ENCODE measurements around a stretch of chr6.

DNA sequence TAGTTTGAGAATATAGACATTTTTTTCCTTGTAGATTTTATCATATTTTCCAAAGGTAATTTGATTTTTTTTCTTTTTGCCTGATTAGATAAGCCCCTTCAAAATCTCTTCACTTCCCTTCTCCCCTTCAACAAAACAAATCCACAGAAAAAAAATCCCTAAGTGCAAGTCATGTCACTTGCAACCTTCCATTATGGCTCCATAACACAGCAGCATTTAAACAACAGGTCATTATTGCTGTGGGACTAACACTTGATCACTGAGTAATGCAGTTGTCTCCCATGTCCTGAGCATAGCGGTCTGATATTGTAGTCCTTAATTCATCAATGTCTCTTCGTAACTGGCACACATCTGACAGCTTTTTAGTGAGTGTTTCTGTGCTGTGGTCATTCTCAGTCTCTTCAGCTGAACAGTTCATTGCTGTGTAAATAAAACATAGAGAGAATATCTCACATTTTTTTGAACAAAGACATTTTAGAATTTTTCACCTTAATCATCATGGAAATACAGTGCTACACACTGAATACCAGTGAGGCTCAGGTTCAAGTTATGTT is 82.9 kb upstream of the PLN start:
- PRO-cap, result no peak
- RAMPAGE, long total RNA, result no peak
- RRBS, result no CpG with 5 or more reads among the region's 2 CpGs

DNA sequence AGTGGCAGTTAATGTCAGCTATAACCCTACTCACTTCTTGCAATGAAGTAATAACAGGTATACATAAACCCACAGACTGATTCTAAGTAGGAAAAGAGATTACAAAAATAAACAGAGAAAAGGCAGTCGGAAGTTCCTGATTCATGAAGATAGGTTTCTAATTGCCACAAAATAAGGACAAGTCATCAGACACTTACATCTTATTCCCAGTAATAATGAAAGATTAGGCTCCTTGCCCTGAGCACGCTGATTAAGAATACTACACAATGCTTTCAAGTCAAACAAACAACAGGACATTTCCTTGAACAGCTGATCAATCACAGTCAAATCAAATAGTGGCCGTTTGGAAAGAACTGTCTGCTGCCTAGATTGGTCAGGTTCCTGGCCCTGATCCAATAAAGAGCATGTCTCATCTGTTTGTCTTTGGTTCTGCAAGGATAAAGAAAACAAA is 79.2 kb upstream of the PLN start:
- PRO-cap, result no peak
- RAMPAGE, long total RNA, result no peak
- RRBS, result no CpG with 5 or more reads among the region's 3 CpGs

- PRO-cap, result no peak
- RAMPAGE, long total RNA, result no peak
- RRBS, result no CpG with 5 or more reads among the region's 5 CpGs
Measured at GRCh38 chr6:118506093-118506494, 42.0 kb upstream of the PLN start.

- PRO-cap, result no peak
- RAMPAGE, long total RNA, result no peak
- RRBS, result no CpG with 5 or more reads among the region's 2 CpGs
Measured at GRCh38 chr6:118507222-118508144, 40.6 kb upstream of the PLN start.

DNA sequence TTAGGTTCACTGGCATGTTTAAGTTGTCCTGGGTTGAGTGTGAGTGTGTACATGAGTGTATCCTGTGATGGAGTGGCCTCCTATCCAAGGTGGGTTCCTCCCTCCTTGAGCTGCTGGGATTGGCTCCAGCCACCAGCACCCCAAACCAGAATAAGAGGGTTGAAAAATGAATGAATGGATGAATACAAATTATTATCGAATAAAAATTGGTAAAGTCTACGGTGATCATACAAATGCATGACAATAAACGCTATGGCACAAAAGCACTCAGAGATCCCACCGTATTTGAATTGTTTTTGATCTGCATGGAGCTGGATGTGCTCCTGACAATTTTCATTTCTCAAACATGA is 9.4 kb downstream of the PLN start:
- PRO-cap, result no peak
- RAMPAGE, long total RNA, result no peak
- RRBS, result no CpG with 5 or more reads among the region's 4 CpGs

GRCh38 chr6:118650297-118651404 is 740 bp downstream of the CEP85L start:
- PRO-cap, result unidirectional peak, plus-strand start at chr6:118650572
- RAMPAGE, long total RNA, result no peak
- RRBS, result 2% methylated on average over 37 of the region's 107 CpGs

DNA sequence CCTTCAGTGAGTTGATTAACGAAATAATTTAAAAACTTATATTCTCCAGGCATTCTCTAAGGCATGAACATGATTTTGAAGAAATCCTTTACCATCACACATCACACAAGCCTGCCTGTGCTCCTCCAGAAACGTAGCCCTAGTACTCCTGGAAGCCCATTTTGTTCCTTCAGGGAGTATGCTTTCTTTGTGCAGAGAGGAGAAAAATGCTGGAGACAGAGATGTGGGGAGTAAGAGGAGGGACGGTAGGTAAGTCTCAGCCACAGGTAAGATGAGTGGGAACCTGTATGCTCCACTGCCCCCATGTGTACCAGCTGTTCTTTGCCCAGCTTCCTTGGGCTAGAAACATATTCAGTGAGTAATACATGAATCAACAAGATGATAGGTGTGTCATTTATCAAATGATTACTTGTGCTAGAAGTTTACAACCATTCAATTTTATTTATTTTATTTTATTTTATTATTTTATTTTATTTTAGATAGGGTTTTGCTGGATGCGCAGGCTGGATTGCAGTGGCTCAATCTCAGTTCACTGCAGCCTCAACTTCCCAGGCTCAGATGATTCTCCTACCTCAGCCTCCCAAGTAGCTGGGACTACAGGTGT is 13.6 kb upstream of the CEP85L start:
- PRO-cap, result no peak
- RAMPAGE, long total RNA, result no peak
- RRBS, result no CpG with 5 or more reads among the region's 4 CpGs

DNA sequence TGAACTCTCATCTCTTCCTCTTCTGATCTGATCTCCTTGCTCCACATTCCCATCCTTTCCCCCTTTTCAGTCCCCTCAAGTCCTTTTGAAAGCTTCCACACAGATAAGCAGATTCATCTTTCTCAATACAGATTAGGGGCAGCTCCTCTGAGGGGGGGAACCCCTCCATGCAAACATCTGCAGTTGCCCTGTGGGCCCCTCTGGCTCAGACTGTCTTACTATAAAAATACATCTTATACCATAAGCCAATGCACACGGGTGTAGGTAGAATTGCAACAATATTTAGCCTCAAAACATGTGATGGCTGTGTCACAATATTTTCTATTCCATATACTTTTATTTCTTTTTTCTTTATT is 68.4 kb upstream of the CEP85L start:
- PRO-cap, result no peak
- RAMPAGE, long total RNA, result no peak
- RRBS, result no CpG with 5 or more reads among the region's 1 CpG

GRCh38 chr6:118796458-118797158 is 97.3 kb upstream of the ASF1A start:
- PRO-cap, result no peak
- RAMPAGE, long total RNA, result no peak
- RRBS, result no CpG with 5 or more reads among the region's 16 CpGs

DNA sequence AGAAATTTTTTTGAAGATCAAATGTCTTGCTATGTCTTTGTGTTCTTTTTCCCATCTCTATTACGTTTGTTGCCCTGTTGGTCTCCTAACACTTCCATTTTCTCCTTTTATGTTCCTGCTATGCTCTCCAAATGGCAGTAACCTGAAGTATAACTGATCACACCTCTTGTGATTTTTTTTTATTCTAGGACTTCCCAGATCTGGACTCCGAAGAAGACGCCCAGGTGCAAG is 764 bp upstream of the ASF1A start:
- PRO-cap, result no peak
- RAMPAGE, long total RNA, result no peak
- RRBS, result no CpG with 5 or more reads among the region's 3 CpGs

DNA sequence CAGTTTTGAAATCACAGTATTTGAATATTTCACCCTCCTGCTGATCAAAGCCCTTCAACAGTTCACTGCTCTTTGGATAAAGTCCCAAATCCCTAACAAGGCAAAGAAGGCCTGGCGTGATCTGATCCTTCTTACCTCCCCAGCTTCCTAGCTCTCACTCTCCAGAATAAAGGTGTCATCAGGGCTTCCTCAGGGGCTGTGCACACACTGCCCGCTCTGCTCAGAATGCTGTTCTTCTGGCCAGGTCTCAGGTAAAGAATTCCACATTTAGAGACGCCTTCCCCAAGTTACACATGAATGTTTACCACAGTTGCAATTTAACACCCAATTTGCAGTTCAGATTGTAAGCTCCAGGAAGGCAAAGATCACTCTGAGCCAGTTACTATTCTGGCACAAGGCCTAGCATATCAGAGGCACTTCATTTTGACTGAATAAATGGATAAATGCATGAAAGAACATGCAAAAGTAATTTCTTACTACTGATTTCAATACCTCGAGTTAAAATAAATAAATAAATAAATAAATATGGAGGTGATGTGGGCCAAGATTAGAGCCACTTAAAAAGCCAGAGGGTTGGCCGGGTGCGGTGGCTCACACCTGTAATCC is 59.0 kb upstream of the MCM9 start:
- PRO-cap, result no peak
- RAMPAGE, long total RNA, result no peak
- RRBS, result no CpG with 5 or more reads among the region's 6 CpGs

- PRO-cap, result no peak
- RAMPAGE, long total RNA, result no peak
- RRBS, result no CpG with 5 or more reads among the region's 12 CpGs
Measured at GRCh38 chr6:119034716-119035883, 43.4 kb downstream of the FAM184A start.

GRCh38 chr6:119040351-119041089 is 37.9 kb downstream of the FAM184A start:
- PRO-cap, result bidirectional peak, plus-strand start at chr6:119040482, minus-strand start at chr6:119040413
- RAMPAGE, long total RNA, result no peak
- RRBS, result 79% methylated on average over 1 of the region's 9 CpGs

DNA sequence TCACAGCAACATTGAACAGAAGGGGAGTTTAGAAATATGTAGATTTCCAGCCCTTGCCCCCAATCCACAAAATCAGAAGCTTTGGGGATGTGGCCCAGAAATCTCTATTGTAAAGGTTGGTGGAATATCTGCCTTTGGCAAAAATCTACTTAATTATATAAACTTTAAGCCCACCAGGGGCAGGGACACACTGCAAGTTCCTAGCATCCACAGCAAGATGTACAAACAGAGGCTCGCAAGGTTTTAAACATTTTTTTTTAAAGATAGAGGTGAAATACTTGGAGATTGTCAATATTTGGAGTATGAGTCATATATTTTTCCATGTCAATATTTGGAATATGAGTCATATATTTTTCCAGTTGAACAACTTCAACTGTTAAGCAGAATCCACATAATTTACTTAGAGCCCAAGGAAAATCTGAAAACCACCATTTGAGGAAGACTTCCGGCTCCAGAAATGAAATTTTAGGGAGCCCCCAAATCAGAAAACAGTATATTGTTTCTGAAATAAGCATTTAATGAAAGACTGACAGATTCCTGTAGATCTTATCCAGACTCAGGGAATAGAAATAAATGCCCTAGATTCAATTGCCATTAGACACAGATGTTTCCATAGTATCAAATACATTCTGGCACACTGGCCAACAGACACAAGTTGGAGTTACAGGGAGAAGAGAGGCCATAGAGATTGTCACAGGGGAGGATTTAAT is 51.5 kb upstream of the FAM184A start:
- PRO-cap, result no peak
- RAMPAGE, long total RNA, result no peak
- RRBS, result no CpG with 5 or more reads among the region's 2 CpGs

GRCh38 chr6:119221073-119222124 is 128.2 kb downstream of the MAN1A1 start:
- PRO-cap, result no peak
- RAMPAGE, long total RNA, result no peak
- RRBS, result no CpG with 5 or more reads among the region's 5 CpGs

GRCh38 chr6:119278518-119279633 is 70.7 kb downstream of the MAN1A1 start:
- PRO-cap, result no peak
- RAMPAGE, long total RNA, result no peak
- RRBS, result no CpG with 5 or more reads among the region's 8 CpGs

DNA sequence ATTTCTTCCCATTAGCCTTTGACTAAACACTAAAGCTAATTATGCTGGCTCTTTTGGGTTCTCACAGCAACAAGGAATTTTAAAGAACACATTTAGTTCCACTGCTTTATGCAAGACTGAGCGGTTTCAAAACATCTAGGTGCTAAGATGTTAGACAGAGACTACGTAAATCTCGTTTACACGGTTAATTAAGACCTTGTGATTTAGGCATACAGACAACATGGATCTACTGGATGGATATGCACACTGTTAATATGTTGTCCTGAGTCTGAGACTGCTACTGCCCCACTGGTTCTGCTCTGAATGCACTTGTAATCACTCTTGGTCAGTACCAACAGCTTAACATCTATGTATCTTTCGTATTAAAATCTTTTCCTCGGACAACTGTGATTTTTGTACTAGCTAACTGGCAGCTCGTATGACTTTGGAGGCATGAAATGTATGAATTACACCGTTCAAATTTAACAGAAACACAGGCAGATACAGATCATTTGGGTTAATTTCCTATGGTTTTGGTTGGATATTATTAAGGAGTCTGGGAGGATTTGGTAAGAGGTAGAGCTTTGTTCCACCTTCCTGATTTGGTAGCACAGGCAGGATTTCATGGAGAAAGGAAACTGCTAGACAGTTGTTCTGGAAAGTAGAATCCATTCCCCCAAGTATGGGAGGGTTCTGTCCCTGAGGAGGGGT is 3.0 kb downstream of the MAN1A1 start:
- PRO-cap, result no peak
- RAMPAGE, long total RNA, result no peak
- RRBS, result no CpG with 5 or more reads among the region's 8 CpGs

GRCh38 chr6:119372828-119373511 is 23.4 kb upstream of the MAN1A1 start:
- PRO-cap, result no peak
- RAMPAGE, long total RNA, result no peak
- RRBS, result no CpG with 5 or more reads among the region's 1 CpG

GRCh38 chr6:119454666-119455146 is 105.1 kb upstream of the MAN1A1 start:
- PRO-cap, result no peak
- RAMPAGE, long total RNA, result no peak
- RRBS, result no CpG with 5 or more reads among the region's 3 CpGs

- PRO-cap, result no peak
- RAMPAGE, long total RNA, result no peak
- RRBS, result no CpG with 5 or more reads among the region's 2 CpGs
Measured at GRCh38 chr6:119614307-119614561, 264.7 kb upstream of the MAN1A1 start.

Data from lung (tissue), 4 donors.